ENCODE measurements around a stretch of chr12.

DNA sequence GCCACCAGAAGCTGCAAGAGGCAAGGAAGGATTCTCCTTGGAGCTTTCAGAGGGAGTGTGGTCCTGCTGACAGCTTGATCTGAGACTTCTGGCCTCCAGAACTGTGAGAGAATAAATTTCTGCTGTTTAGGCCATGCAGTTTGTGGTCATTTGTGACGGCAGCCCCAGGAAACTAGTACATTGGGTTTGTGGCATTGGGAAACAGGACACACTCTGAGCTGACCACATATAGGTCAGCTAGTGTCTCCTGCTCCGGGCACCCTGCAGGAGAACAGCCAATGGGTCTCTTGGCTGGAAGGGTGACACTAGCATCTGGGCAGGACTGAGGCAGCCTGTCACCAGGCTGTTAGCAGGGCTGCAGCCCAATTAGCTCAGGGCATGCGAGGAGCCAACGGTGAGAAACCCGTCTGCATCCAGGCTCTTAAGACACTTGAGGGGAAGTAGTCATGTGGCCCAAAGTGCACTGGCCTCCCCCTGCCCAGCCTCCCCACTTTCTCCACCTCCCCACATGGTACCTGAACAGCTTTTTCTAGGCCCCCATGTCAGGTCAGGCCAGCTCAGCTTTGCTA is 83.2 kb downstream of the PITPNM2 start:
- RRBS: no CpG with 5 or more reads among the region's 5 CpGs

- RRBS: no CpG with 5 or more reads among the region's 10 CpGs
These were observed 81.4 kb downstream of the PITPNM2 start for GRCh38 chr12:123069416-123069992.

GRCh38 chr12:123089012-123089482 is 61.8 kb downstream of the PITPNM2 start:
- RRBS: no CpG with 5 or more reads among the region's 8 CpGs

- RRBS: no CpG with 5 or more reads among the region's 6 CpGs
These were observed 41.5 kb downstream of the PITPNM2 start for GRCh38 chr12:123109292-123109872.

DNA sequence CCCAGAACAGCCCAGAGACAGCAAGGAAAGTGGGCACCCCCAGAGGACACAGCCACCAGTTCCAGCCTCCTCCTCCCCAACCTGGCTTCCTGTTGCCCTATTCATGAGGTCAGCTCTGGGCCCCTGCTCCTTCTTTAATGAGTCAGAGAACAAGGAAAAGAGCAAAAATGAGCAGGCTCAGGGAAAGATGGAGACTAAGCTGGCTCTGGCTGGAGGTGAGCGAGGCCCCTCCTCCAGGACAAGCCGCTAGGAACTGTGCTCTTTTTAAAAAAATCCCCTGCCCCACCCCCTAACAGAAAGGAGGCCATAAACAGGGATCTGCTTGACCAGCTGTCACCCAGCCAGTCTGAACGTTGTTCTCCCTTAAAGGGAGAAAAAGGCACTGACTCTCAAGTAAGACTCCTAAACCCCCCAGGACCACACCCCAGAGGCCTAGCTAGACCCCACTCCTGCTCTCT is 10.6 kb downstream of the PITPNM2 start:
- RRBS: no CpG with 5 or more reads among the region's 3 CpGs

DNA sequence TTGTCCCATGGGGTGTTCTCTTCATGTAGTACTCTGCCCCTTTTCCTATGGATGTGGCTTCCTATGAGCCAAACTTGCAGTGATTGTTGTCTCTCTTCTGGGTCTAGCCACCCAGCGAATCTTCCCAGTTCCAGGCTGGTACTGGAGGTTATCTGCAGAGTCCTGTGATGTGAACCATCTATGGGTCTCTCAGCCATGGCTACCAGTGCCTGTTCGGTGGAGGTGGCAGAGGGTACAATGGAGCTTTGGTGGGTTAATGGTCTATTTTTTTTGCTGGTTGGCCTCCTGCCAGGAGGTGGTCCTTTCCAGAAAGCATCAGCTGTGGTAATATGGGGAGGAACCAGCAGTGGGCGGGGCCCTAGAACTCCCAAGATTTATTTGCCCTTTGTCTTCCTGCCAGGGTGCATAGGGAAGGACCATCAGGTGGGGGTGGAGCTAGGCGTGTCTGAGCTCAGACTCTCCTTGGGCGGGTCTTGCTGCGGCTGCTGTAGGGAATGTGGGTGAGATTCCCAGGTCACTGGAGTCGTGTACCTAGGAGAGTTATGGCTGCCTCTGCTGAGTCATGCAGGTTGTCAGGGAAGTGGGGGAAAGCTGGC is 17.4 kb downstream of the MTRFR start:
- RRBS: no CpG with 5 or more reads among the region's 7 CpGs

DNA sequence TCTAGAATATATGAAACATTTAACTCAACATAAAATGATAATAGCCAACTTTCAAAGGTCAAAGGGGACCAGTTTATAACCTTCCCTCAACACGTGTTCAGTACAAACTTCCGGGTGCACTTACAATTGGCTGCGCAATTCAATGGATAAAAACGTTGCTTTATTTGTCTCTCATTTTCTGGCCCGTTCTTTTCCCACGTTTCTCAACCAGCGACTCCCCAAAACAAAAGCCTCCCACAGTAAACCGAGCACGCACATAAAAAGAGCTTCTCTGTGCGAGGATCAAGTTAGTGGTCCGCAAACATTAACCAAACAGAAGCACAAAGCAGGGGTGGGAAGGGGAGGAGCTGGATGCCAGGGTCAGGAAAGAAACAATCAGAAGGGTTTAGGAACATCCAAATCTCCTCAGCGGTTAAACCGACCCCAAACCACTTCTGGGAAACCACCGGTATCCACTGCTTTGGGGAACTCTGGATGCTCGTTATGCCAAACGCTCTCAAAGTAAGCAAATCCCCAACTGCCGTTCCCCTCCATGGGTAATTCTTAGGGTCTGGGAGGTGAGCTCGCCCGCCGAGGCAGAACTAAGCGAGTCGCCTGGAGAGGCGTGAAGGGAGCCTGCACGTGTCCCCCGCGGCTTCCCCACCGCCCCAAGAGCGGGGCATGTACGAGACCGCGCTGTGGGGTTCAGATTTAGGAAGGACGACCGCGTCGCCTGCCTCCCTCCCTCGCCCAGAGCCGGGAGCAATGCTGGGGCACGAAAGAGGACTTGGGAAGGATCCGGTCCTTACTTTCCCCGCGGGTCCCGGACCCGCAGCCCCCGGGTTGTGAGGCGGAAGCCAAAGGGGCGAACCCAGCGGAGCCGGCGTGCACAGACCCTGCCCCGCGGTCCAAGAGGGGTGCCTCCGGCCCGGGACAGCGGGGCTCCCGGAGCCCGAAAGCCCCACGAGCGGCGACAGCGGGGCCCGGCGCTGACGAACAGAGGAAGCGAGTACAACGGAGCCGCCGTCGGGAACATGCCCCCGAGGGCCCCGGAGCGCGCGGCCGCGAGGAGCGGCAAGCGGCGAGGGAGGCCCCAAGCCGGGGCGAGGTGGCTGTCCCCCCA is 789 bp downstream of the SBNO1 start:
- RRBS: 3% methylated on average over 37 of the region's 80 CpGs

- RRBS: no CpG with 5 or more reads among the region's 18 CpGs
These were observed 26.0 kb downstream of the KMT5A start for GRCh38 chr12:123409413-123410773.

GRCh38 chr12:123531018-123531674 is 2.4 kb downstream of the RILPL1 start:
- RRBS: no CpG with 5 or more reads among the region's 8 CpGs

DNA sequence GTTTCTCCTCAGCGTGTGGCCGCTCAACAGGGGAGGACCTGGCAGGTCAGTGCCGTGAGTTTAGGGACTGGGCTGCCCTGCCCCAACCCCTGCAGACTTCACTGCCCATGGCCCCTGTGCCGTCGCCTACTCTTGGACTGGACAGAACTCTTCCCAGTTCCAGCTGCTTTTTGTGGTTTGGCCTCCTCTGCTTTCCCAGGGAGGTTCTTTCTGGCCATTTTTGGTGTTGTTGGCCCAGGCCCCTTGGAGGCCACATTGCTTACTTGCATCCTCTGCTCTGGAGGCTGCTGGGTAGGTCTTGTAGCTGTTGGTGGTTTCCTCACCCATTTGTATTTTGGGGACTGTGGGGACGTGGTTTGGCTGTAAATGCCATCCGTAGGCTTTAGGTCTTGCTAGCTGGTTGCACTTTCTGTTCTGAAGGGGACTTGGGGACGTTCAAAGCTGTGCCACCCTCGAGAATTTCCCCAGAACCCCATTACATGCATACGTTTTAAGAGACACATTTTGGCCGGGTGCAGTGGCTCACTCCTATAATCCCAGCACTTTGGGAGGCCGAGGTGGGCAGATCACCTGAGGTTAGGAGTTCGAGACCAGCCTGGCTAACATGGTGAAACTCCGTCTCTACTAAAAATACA is 19.9 kb upstream of the DNAH10 start:
- RRBS: no CpG with 5 or more reads among the region's 14 CpGs

- RRBS: 0% methylated on average over 3 of the region's 9 CpGs
These were observed 63.3 kb downstream of the ZNF664 start for GRCh38 chr12:124036314-124036686.

DNA sequence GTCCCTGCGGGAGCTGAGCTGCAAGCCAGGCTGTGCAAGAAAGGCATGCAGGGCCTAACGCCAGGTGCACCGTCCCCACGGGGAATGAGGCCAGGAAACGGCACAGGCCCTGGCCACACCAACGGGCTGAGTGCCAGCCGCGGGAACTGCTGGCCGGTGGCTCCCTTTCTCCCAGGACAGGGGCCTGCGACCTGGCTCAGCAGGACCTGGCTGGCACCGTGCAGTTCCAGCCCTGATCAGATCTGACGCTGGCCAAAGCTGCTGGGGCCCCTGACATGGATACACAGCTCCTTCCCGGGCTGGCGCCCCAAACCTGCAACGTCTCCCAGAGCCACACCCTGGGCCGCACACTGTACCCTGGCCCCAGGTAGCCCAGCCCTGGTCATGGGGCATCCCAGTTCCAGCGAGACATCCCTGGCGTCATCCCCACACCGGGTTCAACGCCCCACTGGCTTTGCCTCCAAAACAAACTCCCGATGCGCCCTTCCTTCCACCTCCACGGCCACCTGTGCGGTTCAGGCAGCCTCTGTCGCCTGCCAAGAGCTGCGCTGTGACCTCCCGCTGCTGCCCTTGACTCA is 65.1 kb downstream of the RFLNA start:
- RRBS: no CpG with 5 or more reads among the region's 27 CpGs

GRCh38 chr12:124490747-124491505 is 76.5 kb downstream of the NCOR2 start:
- RRBS: 98% methylated on average over 4 of the region's 19 CpGs

DNA sequence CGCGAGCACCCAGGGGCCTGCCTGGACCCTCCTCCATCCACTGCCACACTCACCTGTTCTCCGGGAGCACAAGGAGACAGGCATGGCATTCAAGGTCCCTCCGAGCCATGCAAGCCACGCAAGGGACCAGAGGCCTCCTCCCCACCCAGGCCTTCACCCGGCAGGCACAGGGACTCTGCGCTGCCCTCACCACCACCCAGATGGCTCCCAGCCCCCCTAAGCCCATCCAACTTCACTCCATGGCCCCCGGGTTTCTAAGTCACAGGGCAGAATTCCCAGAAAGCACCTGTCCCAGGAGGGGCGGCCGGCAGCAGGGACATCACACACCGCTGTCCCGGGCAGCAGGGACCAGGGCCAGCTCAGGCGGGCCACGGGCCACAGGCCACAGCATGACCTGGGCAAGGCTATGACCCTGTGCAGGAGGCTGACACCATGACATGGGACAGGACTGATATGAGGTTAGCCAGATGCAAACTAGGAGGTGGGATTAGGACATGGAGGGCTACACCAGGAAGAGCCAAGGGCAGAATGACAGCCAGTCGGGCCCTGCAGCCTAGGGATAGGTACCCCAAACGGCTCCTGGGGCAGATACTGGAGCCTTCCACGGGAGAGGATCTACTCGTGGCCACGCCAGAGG is 71.8 kb downstream of the NCOR2 start:
- RRBS: 95% methylated on average over 4 of the region's 19 CpGs

DNA sequence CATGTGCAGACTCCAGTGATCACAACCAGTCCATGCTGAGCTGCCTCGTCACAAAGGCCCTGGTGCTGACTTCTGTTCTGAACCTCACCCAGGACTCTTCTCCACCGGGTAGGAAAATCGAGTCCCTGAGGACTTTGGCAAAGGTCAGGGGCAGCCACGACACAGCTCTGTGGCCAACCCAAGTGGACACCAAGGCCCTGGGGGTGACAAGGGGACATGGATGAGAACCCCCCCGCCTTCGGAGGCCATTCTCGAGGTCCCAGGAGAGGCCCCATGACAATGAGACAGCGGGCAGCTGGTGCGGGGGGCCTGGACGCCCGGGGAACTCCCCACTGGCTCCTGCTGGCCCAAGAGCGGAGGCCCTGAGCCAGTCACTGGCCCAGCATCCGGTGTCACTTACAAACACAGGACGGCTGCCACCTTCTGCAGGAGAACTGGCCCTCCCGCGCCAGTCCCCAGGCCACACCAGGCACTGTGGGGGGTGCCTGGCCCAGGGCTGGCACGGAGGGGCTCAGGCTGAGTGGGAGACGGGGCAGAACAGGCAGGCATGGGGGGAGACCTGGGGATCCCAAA is 51.5 kb downstream of the NCOR2 start:
- RRBS: 70% methylated on average over 3 of the region's 18 CpGs

DNA sequence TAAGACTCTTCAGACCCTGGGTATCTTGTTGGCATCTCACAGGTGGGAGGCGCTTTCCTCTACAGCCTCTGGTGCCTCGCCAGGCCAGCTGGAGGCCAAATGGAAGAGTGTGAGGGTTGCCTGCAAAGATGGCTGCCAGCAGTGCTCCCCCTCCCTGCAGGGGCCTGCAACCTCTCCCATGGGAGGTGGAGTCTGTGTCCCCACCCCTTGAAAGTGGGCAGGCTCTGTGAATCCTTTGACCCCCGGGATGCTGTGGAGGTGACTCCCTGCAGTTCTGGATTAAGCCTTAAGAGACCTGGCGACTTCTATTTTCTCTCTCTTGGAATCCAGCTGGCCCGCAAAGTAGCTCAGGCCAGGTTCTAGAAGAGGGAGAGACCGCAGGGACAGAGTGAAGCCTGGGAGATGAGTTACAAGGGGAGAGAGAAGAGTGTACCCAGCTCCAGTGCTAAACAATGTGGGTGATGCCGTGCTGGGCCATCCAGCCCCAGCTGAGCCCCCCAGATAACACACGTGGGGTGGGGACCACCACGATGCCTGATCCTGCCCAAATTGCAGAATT is 37.9 kb upstream of the NCOR2 start:
- RRBS: no CpG with 5 or more reads among the region's 9 CpGs

- RRBS: no CpG with 5 or more reads among the region's 21 CpGs
These were observed 53.7 kb upstream of the NCOR2 start for GRCh38 chr12:124620928-124621726.

DNA sequence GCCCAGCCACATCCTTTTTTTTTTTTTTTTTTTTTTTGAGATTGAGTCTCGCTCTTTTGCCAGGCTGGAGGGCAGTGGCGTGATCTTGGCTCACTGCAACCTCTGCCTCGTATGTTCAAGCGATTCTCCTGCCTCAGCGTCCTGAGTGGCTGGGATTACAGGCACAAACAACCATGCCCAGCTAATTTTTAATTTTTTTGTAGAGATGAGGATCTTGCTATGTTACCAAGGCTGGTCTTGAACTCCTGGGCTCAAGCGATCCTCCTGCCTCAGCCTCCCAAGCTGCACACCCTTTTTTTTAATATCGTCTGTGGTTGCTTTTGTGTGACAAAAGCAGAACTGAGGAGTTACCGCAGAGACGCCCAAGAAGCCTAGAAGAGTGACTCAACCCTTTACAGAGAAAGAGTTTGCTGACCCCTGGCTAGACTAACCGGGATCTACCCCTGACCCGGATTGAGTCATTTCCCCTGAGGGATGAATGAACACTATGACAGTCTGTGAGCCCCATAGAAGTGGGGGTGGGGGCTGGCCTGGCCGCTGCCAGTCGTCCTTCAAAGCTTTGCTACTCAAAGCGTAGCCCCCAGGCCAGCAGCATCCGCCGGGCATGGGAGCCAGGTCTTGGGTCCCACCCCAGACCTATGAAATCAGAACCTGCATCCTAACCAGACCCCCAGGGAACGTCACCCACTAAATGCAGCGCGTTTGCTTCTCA is 113.9 kb upstream of the NCOR2 start:
- RRBS: no CpG with 5 or more reads among the region's 19 CpGs

DNA sequence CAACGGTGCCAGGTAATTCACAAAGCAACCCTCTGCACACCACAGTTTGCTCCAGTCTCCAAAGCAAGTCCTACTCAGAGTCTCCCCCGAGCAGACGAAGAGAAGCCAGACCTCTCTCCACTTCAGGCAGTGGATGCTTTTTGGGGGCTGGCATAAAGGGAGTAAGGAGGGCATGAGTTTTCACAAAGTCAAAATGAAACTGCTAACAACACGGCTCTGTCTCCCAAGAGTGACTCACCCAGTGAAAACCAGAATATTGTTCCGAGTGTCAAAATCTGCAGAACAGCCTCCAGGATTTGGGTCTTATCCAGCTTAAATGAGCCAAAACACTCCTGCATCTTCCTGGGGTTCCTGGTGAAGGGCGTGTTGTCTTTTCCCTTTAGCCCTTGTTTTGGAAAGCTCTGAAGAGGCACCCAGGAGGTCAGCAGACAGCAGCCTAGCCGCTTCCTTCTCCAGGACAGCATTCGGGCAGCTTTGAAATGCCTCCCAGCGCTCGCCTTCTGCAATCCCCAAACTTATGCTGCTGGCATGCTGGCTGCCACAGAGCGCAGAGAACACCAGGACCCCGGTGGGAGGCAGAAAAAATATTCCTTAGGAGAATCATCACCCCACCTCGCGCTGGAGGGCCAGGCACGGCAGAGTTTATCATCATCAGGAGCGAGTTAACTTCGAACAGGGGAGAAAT is 117.6 kb upstream of the NCOR2 start:
- RRBS: no CpG with 5 or more reads among the region's 17 CpGs

Data from epidermal melanocyte (primary cell).